ENCODE measurements around a stretch of chr10.

DNA sequence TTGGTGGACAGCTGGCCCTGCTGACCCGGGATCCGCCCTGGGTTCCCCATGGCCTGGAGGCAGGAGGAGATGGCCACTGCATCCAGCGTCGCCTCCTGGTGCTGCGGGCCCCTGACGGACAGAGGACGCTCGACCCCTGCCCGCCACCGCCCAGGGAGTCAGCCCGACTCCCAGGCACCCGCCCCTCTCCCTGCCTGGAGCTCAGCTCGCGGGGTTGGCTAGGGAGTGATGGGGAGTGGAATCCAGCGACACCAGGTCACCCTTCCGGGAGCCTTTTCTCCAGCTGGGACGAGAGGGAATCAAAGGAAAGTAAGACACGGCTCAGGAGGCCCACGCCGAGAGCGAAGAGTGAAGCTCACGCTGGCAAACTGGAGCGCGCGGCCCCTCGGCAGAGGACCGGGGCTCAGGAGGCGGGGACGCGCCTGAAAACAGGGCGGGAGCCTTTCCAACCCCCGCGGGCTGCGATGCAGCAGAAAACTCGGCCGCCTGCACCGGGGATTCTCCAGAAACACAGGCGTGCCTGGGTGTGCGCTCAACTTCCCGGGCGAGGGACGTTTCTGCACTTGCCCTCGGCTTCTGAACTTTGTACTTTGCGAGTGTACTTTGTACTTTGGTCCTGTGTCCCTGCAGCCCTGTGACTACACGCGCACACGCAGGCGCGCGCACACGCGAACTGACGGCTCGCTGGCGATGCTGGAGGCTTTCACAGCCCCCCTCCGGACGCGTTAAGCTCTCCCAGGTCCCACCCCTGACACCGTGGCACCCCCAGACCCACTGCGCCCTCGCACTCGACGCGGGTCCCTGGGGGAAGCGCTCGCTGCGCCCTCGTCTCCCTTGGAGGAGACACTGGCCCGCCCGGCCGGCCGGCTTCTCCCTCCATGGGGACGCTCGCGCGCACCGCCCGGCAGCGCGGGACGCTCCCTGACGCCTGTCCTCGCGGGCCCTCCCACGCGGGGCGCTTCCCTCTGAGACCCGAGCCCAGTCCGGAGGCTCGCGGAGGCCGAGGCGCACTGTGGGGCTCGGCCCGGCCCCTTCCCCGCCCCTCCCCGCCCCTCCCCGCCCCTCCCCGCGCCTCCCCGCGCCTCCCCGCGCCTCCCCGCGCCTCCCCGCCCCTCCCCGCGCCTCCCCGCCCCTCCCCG, 688 bp upstream of the PAOX start:
- PRO-cap, 2 experiments, result peak in 2 of 2 experiments; most common plus-strand start position 505 of the sequence (in 1); most common minus-strand start position 379 of the sequence (in 1)